Uterus (tissue), 7 donors: ENCODE measurements around a stretch of chr10.

DNA sequence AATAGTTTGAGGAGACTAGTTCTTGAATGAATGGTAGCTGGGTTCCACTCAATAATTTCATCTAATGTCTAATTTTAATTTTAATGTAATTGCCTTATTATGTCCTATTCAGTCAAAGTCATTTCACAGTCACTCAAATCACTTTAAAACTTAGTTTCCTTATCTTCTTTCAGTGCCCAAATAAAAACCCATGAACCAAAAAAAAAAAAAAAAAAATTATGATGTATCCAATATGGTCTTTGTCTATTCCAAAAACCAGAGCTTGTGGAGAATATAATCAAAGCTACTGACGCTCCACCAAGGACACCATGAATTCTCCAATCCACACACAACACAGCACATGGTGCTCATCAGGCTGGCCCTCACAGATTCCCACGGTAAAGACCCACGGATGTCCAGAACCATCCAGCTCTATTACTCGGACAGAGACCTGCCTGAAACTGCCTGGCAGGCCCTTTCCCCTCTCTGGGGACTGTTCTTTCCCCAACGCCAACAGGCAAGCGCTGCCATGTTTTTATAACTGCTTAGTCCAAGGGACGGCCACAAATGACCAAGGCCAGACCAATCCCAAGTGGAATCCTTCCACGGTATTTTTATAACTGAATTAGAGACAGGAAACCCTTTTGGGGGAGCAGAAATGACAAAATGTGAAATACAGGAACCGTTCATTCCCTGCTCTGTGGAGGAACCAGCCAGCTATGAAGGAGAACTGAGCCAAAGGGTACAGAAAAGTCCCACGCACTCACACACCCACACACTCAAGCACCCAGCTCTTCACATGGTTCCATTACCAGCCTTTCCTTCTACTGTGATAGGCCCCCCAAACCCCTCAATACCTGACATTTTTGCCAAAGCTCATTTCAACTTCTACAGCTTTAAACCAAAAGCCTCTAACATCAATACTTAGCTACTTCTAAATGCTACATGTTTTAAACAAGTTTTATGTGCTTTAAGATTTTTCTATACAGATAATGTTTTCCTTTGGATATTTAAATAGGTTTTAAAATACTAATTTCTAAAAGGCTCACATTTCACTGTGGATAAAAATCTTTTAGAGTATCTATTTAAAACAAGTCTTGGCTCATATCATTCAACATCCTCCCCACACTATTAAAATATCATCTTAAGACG lies 4.1 kb downstream of the PIP4K2A start:
- PRO-cap, 4 experiments, result no peak in any of the 4 experiments
- RAMPAGE, long total RNA, 2 experiments, result no peak in any of the 2 experiments
- RRBS, result no CpG with 5 or more reads among the region's 11 CpGs

- PRO-cap, 4 experiments, result no peak in any of the 4 experiments
- RAMPAGE, long total RNA, 2 experiments, result no peak in any of the 2 experiments
- RRBS, result no CpG with 5 or more reads among the region's 3 CpGs
Observed at GRCh38 chr10:23403304-23403885, 35.5 kb upstream of the OTUD1 start.

GRCh38 chr10:23446624-23447354 lies 7.9 kb downstream of the OTUD1 start:
- PRO-cap, 4 experiments, result no peak in any of the 4 experiments
- RAMPAGE, long total RNA, 2 experiments, result no peak in any of the 2 experiments
- RRBS, result no CpG with 5 or more reads among the region's 5 CpGs

GRCh38 chr10:23558556-23558941 lies 119.7 kb downstream of the OTUD1 start:
- PRO-cap, 4 experiments, result no peak in any of the 4 experiments
- RAMPAGE, long total RNA, 2 experiments, result no peak in any of the 2 experiments
- RRBS, result no CpG with 5 or more reads among the region's 7 CpGs

GRCh38 chr10:24118003-24118925 lies 90.7 kb upstream of the KIAA1217 start:
- PRO-cap, 4 experiments, result peak in 3 of 4 experiments; most common plus-strand start chr10:24118528 (in 2); most common minus-strand start chr10:24118337 (in 1)
- RAMPAGE, long total RNA, 2 experiments, result no peak in any of the 2 experiments
- RRBS, result no CpG with 5 or more reads among the region's 19 CpGs

DNA sequence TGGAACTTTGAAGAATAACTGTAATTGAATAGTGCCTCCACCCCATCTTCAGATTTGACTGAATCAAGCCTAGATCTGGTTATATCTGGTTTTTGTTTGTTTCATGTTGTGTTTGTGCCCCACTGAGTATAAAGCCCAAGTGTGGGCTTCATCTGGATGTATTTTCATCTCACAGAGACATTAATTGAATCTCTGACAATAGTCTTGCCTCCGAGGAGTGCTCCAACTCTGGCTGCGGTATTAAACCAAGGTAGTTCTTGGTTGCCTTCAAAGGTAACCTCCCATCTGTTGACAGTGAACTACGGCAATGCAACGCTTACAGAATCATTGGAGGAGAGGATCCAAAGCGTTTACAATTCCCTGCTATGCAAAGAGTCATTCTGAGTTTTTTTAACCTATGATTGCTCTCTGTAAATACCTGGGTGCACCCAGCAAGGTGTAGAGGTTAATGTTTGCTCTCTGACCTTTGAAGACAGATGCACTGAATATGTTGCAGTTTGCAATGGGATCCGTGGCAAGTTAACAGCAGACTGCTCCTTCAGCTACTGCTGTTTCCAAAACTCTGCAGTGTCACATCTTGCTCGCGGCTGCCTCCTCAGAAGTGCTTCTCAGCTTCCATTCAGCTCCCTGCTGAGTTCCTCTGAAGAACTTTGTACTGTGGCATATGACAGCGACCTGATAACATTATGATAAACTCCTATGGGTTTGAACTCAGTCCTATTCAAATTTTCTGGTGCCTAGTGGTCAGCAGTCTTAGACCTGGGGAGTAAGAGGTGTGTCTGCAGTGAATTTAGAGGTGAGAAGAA lies 28.9 kb downstream of the KIAA1217 start:
- PRO-cap, 4 experiments, result no peak in any of the 4 experiments
- RAMPAGE, long total RNA, 2 experiments, result no peak in any of the 2 experiments
- RRBS, result no CpG with 5 or more reads among the region's 9 CpGs

GRCh38 chr10:24241519-24241913 lies 32.6 kb downstream of the KIAA1217 start:
- PRO-cap, 4 experiments, result no peak in any of the 4 experiments
- RAMPAGE, long total RNA, 2 experiments, result no peak in any of the 2 experiments
- RRBS, result no CpG with 5 or more reads among the region's 4 CpGs

- PRO-cap, 4 experiments, result no peak in any of the 4 experiments
- RAMPAGE, long total RNA, 2 experiments, result no peak in any of the 2 experiments
- RRBS, result no CpG with 5 or more reads among the region's 5 CpGs
Observed at GRCh38 chr10:24494325-24494597, 229.4 kb downstream of the ARHGAP21 start.

DNA sequence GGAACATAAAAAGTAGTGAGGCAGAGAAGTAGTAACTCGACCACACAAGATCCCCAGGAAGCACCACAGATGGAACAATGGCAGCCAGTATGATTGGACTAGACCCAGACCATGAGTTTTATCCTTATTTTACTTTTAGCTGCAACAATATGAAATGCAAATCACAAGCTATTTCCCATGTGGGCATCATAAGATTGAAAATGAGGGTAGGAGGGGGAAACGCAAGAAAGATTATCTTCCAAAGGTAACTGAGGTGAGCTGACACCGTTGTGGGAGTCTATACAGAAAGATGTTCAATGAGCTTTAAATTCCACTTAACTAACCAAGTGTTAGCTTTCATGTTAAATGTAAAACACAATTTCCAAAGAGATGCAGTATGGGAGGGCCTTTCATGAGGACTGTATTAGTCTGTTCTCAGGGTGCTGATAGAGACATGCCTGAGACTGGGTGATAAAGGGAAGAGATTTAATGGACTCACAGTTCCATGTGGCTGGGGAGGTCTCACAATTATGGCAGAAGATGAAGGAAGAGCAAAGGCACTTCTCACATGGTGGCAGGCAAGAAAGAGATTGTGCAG lies 191.5 kb downstream of the ARHGAP21 start:
- PRO-cap, 4 experiments, result no peak in any of the 4 experiments
- RAMPAGE, long total RNA, 2 experiments, result no peak in any of the 2 experiments
- RRBS, result no CpG with 5 or more reads among the region's 3 CpGs

GRCh38 chr10:24871157-24871560 lies 81.2 kb downstream of the PRTFDC1 start:
- PRO-cap, 4 experiments, result no peak in any of the 4 experiments
- RAMPAGE, long total RNA, 2 experiments, result no peak in any of the 2 experiments
- RRBS, result no CpG with 5 or more reads among the region's 7 CpGs

- PRO-cap, 4 experiments, result peak in 1 of 4 experiments; most common plus-strand start chr10:24975279 (in 1)
- RAMPAGE, long total RNA, 2 experiments, result no peak in any of the 2 experiments
- RRBS, result no CpG with 5 or more reads among the region's 4 CpGs
Observed at GRCh38 chr10:24975091-24975568, 22.7 kb upstream of the PRTFDC1 start.

- PRO-cap, 4 experiments, result no peak in any of the 4 experiments
- RAMPAGE, long total RNA, 2 experiments, result no peak in any of the 2 experiments
- RRBS, result no CpG with 5 or more reads among the region's 11 CpGs
Observed at GRCh38 chr10:25068000-25068829, 51.8 kb downstream of the THNSL1 start.

DNA sequence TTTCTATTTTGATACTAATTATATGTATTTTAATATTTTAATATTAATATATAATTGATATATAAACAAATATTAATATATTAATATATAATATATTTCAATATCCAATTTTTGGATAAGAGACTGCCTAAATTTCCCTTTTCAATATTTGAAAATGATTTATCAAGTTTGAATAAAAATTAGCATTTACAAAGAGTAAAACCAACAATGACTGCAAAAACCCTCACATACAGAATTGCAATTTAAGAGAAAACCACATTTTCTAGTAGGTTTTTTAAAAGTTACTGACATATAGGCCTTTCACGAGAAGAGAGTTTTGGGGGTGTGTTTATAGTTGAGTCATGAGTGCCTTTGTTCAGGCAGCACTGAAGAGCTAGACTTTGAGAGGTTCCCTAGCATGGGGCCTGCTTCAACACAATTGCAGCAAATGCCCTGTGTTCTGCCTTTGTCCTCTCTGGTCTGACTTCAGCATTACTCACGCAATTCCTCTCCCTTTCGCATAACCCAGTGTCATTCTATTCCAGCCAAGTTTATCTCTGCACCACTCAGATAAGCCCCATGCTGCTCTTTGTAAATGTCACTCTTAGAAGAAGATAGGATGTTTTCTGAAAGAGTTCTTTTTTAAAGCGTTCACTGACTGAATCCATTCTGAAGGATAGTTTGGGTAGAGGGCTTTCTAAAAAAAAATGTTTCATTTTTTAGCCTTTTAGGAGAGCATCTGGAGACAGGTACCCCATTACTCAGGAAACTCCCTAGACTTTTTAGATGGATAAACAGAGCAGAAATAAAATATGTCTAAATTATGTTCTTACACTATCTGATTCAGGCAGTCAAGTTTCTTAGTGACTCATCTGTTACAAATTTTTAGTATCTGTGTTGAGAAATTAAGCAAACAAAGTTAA lies 318.3 kb downstream of the GPR158 start:
- PRO-cap, 4 experiments, result no peak in any of the 4 experiments
- RAMPAGE, long total RNA, 2 experiments, result no peak in any of the 2 experiments
- RRBS, result no CpG with 5 or more reads among the region's 4 CpGs

DNA sequence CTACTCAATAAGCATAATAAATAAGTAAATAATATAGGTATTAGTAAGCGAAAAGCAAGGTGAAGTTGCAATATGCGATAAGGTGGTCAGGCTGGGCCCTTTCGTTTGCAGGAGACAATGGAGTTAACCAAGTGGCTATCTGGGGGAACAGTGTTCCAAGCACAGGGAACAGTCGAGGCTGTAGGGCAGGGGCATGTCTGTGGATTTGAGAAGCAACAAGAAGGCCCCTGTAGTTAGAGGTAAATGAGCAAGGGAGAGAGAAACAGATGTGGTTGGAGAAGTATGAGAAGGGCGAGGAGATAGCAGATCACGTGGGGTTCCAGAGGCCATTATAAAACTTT lies 5.8 kb downstream of the APBB1IP start:
- PRO-cap, 4 experiments, result no peak in any of the 4 experiments
- RAMPAGE, long total RNA, 2 experiments, result no peak in any of the 2 experiments
- RRBS, result no CpG with 5 or more reads among the region's 6 CpGs

DNA sequence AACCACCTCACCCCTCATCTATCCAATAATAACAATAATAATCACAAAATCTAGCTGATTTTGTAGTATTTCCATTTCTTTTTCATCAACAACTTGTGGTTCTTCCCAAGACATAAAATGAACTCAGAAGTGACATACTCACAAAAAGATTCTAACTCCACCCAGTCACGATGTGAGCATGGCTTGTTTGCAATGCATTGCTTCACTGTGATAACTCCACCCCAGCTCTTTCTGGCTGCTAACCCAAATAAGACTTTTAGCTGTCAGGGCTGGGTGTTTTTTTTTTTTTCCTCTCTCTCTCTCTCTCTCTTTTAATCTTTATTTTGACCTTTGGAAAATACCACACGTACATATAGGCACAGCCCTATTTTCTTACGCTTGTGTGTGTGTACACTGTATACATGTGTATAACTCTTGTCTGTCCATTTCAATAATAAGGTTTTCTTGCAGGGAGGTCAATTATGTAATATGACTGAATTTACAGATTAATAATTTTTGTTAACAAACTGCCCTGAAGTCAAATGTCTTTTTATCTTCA lies 48.9 kb downstream of the APBB1IP start:
- PRO-cap, 4 experiments, result peak in 4 of 4 experiments; most common plus-strand start position 246 of the sequence (in 3); most common minus-strand start position 119 of the sequence (in 2)
- RAMPAGE, long total RNA, 2 experiments, result no peak in any of the 2 experiments
- RRBS, result no CpG with 5 or more reads among the region's 3 CpGs

DNA sequence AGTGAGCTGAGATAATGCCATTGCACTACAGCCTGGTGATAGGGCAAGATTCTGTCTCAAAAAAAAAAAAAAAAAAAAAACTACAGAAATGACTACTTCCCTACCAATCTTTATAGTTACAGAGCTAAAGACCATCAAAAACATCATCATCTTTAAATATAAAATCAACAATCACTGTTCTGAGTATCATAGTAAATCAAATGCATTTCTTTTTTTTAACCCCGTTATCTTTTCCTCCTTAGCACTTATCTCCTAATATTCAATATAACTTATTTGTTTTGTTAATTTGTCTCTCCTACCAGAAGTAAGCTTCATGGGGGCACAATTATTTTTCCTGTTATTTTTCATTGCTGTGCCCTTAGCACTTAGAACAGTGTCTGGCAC lies 99.4 kb upstream of the PDSS1 start:
- PRO-cap, 4 experiments, result no peak in any of the 4 experiments
- RAMPAGE, long total RNA, 2 experiments, result no peak in any of the 2 experiments
- RRBS, result no CpG with 5 or more reads among the region's 1 CpG

- PRO-cap, 4 experiments, result no peak in any of the 4 experiments
- RAMPAGE, long total RNA, 2 experiments, result start-site peak on the minus strand in 1 of 2 experiments, at chr10:27017697-27017865 at its widest, 7 reads per replicate
Observed at GRCh38 chr10:27017599-27017991, 82.7 kb downstream of the ANKRD26 start.

DNA sequence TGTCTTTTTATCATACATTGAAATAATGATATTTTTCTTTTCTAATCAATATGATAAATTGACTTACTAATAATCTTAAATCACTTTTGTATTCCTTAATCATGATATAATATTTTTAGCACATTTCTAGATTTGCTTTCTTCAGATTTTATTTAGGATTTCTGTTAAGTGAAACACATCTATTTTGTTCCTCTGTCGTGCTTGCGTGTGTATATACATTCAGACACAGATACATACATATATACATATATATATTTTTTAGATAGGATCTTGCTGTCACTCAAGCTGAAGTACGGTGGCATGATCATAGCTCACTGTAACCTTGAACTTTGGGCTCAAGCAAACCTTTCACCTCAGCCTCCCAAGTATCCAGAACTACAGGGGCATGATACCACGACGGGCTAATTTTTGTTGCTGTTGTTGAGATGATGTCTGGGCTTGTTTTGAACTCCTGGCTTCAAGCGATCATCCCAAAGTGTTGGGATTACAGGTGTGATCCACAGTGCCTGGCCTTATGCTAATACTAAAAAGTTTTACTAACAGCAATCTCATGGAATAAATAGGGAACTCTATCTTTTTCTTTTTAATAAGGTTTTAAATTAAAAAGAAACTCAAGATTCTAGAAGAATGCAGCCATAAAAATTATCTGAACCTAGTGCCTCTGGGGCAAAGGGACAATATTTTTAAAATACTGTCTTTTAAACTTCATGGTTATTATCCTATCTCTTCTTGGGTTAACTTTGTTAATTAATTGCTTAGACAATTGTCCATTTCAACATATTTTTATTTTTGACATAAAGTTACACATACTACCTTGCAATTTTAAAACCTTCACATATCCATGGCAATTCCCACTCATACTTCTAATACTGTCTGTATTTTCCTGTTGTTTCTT lies 15.0 kb downstream of the YME1L1 start:
- PRO-cap, 4 experiments, result no peak in any of the 4 experiments
- RAMPAGE, long total RNA, 2 experiments, result no peak in any of the 2 experiments
- RRBS, result no CpG with 5 or more reads among the region's 6 CpGs

- PRO-cap, 4 experiments, result peak in 1 of 4 experiments; most common minus-strand start chr10:27192420 (in 1)
- RAMPAGE, long total RNA, 2 experiments, result no peak in any of the 2 experiments
- RRBS, result no CpG with 5 or more reads among the region's 3 CpGs
Observed at GRCh38 chr10:27192174-27192724, 37.1 kb downstream of the MASTL start.

DNA sequence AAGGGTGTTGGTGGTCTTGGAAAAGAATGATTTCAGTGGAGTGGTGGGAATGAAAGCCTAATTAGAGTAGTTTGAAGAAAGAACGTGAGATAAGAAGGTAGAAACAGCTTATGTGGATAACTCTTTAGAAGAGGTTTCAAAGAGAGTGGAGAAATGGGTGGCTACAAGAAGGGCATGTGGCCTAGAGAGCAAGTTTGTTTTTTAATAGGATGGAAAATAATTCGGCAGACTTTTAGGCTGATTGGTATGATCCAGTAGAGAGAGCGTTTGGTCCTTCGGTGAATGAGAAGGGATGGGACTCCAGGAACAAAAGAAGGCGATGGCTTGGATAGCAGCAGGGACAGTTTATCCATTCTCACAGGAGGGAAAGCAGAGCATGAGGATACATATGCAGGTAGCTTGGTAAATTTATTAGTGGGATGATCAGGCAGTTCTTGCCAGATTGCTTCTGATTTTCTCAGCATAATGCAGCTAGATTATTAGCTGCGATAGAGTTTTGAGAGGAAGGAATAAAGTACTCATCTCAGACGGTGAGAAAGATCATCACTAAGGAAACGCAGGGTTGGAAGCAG lies 32.8 kb downstream of the RAB18 start:
- PRO-cap, 4 experiments, result no peak in any of the 4 experiments
- RAMPAGE, long total RNA, 2 experiments, result no peak in any of the 2 experiments
- RRBS, result no CpG with 5 or more reads among the region's 8 CpGs